Choroid plexus epithelial cell (primary cell): ENCODE results near the gene LCA5L.

- RRBS, result no CpG with 5 or more reads among the region's 23 CpGs
Observed at GRCh38 chr21:39079566-39080369, 103.5 kb downstream of the PSMG1 start.

DNA sequence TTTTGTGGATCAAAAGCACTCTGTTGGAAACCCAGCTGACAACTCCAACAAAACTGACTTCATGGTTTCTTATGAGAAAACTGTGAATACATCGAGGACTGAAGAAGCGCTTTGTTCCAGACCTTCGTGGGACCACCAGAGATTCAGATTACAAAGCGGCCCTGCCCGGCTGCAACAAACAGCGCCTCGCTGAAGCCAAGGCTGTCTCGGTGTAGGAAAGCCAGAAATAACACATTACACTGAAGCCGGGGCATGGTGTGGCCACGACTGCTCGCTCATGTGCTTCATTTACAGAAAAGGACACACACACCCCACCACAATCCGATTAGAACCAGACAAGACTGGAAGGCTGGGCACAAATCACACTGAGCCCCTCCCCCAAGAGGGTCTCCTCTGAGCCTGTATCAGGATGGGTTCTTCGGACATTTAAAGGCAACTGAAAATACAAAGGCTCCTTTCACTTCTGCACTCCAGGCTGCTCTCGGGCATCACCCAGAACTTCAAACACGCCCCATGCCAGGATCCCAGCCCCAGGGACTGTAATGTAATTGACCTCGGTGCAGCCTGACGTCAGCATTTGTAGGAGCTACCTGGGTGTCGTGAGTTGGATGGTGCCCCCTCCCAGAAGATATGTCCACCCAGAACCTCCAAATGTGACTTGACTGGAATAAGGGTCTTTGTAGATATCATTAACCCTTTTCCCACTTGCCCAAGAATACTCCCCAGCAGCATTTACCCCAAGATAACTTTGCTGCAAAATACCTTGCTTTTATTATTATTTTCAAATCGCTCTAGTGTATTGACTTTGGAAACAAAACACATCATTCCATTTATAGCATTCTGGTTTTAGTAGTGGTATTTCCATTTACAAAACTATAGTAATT lies 95.3 kb downstream of the PSMG1 start:
- RRBS, result 24% methylated on average over 4 of the region's 19 CpGs

DNA sequence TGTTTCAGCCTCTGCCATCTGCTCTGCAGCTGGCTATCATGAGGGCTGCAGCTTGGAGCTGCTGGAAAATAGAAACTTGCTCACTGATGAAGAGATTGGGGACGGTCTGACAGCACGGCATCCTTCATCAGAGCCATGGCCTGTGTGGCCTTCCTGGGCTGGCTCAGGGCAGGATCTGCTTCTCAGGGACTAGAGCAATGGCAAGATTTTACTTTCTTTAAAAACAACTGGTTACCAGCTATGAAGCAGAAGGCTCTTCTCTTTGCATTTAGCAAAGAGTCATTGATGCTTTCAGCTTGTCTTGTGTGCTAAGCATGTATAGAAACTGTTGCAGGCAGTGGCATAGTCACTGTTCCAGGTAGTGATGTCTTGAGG lies 41.5 kb downstream of the PSMG1 start:
- RRBS, result no CpG with 5 or more reads among the region's 2 CpGs

DNA sequence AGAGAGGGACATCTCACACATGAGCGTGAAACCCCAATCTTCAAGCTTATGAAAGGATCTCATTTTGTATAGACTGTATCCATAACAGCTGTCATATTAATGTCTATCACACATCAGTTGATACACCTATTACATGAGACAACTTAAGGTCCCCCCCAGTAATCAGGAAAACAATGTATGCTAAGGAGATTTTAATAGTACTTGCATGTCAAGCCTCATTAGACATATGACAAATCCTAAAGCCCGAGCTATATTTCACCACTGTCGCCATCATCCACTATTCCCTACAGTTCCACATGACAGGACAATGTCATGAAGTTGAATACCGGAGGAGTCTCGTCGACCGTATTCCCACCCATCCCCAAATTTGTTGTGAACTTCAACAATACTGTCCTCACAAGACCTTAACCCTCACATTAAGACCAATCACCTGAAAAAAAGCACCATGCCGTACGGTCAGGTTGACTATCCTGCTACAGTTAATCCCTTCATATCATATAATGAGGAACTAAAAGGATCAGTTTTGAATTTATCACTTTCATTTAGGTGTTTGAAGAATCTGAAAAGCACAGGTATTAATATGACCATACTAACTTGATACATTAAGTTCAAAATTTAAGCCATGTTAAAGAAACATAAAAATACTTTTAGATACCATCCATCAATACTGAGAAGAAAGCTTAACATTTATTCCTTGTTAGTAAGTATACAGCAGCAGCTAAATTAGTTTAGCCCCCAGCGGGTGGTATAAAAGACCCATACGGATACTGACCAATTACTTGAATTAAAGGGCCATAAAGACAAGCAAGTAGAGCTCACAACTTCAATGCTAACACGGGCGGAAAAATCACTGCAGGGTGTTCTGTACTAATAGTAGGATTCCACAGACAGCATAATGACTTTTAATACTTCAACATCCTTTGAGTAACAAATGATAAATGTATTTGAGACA lies 3.2 kb downstream of the HMGN1 start:
- RRBS, result no CpG with 5 or more reads among the region's 13 CpGs

DNA sequence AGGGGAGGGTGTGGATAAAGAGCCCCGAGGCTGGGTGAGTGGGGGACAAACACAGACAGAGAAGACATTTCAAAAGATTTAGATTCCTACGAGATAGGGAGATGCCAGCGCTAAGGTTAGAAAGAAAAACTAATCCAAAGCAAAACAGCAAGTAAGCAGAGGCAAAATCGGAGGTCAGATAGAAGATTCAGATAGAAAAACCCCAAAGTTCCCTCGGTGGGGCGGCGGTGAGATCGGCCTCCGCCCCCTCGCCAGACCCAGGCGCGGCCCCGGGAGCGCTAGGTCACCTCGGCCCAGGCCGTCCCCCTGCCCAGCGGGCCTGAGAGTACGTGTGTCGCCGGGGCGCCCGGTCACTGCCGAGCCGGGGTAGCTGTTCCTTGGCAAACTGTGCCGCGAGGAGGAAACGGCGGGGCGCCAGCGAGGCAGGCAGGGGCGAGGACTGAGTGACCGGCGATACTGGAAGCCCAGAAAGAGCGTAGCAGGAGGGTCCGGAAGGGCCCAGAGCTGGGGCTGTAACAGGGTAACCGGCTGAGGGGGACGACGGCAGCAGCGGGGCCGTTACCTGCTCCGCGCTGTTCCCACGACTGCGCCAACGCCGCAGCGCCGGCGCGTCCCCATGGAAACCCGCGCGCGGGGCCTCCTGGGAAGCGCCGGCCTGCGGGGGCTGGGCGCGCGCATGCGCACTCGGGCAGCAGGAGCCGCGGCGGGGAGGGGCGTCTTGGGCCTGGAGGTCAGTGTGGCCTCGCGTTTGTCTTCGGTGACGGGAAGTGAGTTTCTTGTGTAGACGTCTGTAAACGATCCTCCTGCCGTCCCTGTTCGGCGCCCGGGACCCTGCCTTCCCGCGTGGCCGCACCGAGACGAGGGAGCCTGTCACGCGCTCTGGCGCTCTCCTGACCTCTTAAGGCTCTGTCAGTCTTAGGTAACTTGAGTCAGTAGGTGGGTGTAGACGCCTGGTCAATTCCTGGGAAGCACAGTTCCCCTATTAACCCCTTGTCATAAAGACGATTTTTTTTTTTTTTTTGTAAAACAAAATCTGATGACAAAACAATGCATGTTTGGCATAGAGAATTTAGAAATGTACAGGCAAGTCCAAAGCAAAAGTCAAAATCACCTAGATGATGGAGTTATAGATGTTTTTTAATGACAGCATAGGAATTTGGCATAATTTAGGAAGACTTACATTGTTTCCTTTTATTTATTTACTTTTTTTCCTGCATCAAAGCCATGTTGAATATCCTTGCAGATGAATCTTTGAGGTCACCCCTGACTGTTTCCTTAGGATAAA lies at the start of gene LCA5L:
Gene LCA5L (minus strand): TSS at position 616 of the 1,285 bp plus-strand sequence.
- RRBS, result 1% methylated on average over 34 of the region's 86 CpGs

- RRBS, result no CpG with 5 or more reads among the region's 13 CpGs
Observed at GRCh38 chr21:39625120-39625784, 12.5 kb downstream of the B3GALT5 start.

DNA sequence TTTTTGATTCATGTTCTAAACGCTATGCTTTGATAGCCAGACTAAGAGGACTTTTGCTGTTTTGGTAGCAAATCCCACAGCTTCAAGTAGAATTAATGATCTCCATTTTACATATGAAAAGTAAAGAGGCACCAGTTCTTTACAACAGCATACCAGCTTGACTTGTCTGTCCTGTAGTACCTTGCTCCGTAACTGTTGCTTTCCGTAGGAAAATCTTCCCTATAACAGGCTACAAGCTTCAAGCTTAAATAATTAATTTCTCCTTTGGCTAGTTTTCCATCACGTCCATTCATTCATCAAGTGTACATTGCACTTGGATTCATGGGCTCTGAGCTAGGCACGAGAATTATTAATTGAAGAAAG lies 29.1 kb downstream of the B3GALT5 start:
- RRBS, result no CpG with 5 or more reads among the region's 5 CpGs

DNA sequence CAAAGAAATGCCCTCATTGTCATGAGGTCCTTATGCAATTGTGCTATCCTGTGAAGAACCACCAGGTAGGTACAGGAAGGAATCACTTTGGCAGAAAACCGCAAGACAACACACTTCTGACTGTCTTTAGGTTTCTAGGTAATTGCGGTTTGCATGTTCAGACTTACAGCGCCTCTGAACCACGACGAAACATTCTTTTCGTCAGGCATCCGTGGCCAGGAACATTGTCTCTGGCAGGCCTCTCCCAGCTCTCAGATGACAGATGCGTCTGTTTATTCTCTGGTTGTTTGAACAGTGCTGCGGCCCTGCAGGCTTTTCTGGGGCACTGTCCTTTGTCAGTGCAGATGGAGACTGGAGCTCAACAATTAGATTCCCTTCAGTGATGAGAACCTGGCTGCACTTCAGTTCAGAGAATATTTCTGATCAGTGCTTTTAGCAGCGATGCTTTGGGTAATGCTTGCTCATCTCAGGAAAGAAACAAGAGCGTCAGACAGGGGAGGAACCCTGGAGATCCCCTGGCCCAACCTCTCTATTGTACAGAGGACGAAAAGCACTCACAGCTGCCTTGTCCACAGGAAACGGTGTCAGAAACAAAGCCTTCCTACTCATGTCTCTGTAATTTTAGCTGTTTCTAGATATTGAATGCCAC lies 63.4 kb downstream of the B3GALT5 start:
- RRBS, result no CpG with 5 or more reads among the region's 13 CpGs

DNA sequence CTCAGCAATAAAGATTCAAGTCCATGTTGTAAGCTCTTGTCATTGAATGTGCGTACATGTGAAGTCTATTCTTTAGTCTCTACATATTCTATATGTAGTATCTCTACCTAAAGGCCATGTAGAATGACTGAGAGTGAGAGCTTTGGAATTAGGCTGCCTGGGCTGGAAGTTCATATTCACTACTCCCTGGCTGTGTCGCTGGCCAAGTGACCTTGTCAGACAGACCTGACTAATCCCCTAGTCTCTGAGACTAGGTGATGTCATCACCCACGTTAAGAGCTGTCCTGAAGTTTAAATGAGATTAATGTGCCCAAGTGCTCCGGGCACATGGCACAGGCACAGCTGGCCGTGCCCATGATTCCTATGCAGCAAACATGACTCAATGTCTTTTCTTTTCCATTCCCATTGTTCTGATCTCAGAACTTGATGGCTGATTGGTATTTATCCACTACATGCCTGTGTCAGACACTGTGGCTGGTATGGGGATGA lies 180.7 kb downstream of the PCP4 start:
- RRBS, result no CpG with 5 or more reads among the region's 5 CpGs

DNA sequence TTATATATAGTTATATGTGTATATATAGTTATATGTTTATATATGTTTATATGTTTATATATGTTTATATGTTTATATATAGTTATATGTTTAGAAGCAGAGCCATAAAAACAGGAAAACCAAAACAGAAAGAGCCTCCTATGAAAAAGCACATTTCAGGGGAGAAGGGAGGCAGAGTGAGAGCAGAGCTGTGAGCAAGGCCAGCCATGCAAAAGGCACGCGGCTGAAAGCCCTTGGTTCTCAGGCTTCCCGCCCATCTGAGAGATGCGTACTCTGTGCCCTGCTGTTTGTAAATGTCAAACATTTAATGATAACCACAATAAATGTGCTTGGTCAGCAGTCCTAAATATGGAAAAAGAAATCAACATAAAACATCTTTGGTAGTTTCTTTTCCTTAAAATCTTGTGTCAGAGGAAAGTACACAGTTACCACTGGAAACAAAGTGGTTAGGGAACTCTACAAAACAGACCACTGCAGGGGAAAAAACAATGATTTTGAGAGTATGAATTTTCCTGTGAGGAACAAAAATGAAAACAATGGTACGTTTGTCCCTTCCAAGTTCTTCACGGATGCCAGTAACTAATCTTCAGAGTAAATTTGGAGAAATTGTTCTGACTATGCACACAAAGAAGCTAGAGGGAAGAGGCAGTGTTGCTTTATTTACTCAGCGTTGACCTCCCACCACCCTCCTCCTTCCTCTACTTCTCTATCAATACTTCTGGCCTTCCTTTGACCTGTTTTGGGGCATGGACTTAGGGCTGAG lies 283.0 kb downstream of the DSCAM start:
- RRBS, result no CpG with 5 or more reads among the region's 7 CpGs

DNA sequence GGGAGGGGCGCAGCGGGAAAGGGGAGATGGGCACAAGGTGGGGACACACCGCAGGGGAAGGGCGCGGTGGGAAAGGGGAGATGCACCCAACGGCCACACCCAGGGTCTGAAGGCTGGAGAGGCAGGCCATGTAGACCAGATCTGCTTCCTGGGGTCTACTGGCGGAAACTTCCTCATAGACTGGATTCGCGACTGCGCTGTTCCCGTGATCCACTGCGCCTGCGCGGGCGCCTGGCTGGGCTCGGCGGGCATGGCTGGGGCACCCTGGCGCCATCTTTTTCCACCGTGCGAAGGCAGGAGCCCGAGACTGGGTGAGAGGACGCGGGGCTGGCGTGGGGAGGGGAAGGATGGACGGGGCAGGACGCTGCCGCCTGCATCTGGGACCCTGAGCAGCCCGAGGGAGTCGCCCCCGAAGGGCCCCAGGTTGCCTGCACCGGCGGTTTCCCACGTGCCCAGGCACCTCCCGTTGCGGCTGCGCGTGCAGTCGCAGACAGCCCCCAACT lies 12.6 kb upstream of the FAM3B start:
- RRBS, result no CpG with 5 or more reads among the region's 38 CpGs

- RRBS, result no CpG with 5 or more reads among the region's 12 CpGs
Observed at GRCh38 chr21:41366586-41367218, 4.9 kb downstream of the MX2 start.

- RRBS, result no CpG with 5 or more reads among the region's 12 CpGs
Observed at GRCh38 chr21:41387115-41387910, 25.5 kb downstream of the MX2 start.

DNA sequence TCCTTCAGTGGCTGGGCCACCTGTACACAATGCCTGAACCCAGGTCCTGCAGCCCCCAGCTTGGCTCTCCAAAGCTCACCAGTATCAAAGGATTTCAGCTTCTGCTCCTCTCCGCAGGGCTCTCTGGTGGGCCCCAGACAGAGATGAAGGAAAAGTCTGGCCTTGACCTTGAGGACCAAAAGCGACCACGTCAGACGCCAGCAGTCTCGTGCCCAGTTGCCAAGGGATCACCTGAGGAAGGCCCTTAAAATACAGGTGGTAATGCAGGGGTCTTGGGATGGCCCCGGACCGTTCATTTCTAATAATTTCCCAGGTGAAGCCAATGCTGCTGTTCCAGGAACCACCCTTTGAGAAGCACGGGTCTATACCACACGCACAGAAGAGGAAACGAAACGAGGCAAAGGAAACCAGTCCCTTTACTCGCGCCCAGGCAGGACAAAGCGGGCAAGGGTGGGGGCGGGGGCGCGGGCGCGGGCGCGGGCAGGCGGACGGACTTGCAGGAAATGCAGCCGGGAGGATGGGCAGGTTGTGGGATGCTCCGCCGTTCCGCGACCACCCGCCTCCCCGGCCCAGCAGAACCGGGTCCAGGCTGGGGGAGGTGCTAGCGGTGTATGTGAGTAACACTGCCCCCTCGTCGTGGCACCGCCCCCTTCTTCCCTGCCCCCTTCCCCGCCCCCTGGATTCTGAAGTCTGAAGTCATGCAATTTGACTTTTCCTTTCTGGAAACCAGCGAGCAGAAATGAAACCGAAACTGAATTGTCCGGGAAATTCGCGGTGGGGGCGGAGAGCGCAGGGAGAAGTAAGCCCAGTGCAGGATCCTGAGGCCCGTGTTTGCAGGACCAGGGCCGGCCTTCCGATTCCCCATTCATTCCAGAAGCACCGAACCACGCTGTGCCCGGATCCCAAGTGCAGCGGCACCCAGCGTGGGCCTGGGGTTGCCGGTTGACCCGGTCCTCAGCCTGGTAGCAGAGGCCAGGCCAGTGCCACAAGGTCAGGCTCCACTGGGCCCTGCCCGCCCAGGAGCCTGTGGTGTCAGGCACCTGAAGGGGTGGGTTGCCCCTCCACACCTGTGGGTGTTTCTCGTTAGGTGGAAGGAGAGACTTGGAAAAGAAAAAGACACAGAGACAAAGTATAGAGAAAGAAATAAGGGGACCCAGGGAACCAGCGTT lies 5.8 kb upstream of the MX1 start:
- RRBS, result 2% methylated on average over 20 of the region's 56 CpGs

DNA sequence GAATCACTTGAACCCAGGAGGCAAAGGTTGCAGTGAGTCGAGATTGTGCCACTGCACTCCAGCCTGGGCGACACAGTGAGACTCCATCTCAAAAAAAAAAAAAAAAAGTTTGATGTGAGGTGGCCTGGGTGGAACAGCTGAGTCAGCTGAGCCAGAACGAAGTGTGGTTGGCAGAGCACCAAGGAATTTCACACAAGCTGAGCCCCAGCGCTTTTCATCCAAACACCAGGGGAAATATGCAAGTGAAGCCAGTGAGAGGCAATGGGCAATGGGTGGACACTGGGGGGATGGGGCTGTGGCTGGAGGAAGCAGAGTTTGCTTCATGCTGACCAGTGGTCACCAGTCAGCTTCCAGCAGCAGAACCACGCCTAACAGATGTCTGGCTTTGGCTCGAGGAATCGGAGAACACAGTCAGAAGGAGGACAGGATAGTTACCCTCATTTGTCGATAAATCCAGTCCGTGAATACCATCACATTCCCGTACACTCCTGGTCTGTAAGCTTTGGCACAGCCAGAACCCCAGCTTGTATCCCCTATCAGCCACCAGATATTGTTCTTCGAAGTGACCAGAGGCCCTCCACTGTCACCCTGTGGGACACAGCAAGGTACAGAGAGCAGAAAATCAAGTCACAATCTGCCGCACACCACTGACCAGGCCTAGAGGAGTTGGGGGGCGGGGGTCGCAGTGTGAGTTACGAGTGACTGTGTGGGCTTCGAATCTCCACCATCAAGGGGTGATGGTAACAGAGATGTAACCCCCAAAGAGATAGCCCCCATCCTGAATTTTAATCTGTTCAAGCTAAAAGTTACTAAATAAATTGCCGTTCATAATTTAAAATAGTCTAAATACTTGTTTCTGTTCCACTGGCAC lies 40.4 kb downstream of the TMPRSS2 start:
- RRBS, result no CpG with 5 or more reads among the region's 17 CpGs

GRCh38 chr21:41499808-41500159 lies 8.2 kb downstream of the TMPRSS2 start:
- RRBS, result no CpG with 5 or more reads among the region's 5 CpGs

DNA sequence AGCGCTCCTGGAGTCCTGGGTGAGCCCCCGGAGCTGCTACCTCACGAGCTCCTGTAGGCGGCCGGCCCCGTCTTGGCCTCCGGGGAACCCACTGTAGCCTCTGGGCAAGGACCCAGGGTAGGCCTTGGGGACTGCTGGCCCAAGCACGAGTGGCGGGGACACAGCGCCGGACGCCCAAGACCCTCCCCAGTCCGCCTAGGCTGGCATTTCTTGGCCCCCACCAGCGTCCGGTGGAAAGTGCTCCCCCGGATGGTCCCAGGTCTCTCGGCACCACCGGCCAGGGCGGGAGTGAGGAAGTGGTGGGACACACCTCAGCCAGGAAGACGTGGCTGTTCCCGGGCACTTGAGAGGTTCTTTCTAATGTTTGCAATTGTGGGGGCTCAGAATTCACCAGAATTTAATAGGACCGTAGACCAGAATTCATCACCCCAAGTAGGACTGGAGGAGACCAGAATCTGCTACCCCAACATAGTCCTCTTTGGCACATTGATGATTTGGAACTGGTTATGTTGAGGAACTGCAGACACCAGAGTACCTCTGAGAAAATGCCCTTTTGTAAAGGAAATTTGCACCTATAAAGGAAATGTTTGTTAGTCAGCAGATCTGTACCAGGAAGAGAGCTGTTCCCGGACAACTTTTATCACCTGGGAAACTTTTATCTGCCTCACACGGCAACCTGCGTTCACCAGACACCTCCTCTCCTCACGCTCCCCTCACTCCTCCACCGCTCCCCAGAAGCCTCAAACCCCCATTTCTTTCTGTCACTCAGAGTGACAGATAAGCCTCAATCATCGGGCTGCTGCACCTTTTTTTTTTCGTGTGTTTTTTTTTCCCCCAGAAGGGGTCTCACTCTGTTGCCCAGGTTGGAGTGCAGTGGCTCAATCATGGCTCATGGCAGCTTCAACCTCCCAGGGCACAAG lies 765 bp upstream of the TMPRSS2 start:
- RRBS, result 6% methylated on average over 15 of the region's 29 CpGs

DNA sequence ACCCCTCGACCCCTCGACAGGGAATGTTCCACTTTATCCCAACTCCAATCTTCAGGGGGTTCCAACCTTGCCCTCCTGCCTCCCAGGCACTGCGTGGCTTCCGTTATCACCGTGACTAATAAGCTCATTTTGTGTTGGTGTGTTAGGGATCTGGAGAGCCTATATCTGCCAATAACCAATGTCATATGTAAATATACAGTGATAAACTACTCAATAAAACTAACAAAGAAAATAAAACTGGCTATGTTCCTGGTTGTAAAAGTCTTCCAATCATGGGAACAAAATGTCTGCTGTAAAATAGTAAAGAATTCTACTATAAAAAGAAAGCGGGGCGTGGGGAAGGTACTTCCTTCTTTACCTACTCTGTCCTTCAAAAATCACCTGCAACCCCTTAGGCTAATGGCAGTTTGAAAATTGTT lies 18.3 kb upstream of the TMPRSS2 start:
- RRBS, result no CpG with 5 or more reads among the region's 7 CpGs

DNA sequence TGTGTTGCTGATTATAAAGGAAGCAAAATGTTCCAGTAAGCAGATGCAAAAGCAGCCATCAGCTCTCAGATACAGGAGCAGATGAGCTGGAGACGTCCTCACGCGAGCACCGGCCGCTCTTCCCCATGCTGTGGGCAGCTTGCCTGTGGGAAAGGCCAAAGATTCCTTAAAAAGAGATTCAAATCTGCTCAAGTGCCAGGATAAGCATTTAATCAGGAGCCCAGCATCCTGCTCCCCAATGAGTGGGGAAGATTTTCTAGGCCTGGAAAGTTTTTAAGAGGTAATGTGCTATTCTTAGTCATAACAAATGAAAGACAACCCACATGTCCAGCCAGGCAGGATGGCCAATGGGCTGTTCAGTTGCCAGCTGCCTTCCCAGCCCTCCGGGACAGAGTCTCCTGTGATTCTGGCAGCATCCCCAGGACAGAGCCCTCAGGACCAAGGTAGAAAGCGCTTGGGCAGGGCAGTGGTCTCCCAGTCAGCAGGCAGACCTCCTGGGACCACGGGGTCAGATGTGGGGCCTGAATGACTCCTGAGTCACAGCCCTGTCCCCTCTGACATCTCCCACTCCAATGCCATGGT lies 108.2 kb upstream of the TMPRSS2 start:
- RRBS, result no CpG with 5 or more reads among the region's 8 CpGs

GRCh38 chr21:41633983-41634938 lies 126.3 kb upstream of the TMPRSS2 start:
- RRBS, result 49% methylated on average over 3 of the region's 11 CpGs